ENCODE results near the genes ABL2, AXDND1 and FAM163A.

DNA sequence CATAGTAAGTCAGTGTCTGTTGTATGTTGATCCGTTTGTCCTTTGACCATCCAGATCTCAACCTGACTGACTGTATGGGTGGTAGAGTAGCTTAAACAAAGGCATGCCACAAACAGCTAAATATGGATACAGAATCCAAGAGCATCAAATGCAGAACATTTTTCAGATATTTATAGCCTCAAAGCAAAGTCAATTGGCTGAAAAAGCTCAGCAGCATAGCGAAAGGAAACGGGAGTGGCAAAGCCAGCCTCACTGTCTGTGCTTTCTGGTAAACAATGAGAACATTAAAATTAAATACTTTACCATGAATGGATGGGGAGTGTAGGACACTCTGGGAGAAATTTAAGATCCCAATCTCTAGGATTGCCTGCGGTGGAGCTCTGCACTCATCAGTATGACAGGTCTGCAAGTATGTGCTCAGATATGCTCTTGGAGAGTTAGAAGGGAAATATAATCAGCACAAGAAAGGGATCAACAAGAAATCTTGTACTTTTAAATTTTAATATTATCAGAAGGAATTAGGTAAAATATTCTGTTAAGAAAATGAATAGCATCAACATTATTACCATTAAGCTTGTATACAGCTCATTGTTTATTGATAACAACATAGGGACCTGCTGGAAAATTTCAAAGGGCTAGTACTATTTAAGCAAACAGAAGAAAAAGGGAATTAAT, 4.4 kb downstream of the RASAL2 start:
- PRO-cap, result no peak

- PRO-cap, result no peak
Measured at GRCh38 chr1:178102330-178102636, 8.4 kb downstream of the RASAL2 start.

GRCh38 chr1:178126483-178127446, 32.9 kb downstream of the RASAL2 start:
- PRO-cap, result no peak

GRCh38 chr1:178151729-178152237, 57.9 kb downstream of the RASAL2 start:
- PRO-cap, result no peak

- PRO-cap, result no peak
Measured at GRCh38 chr1:178184759-178185665, 91.1 kb downstream of the RASAL2 start.

DNA sequence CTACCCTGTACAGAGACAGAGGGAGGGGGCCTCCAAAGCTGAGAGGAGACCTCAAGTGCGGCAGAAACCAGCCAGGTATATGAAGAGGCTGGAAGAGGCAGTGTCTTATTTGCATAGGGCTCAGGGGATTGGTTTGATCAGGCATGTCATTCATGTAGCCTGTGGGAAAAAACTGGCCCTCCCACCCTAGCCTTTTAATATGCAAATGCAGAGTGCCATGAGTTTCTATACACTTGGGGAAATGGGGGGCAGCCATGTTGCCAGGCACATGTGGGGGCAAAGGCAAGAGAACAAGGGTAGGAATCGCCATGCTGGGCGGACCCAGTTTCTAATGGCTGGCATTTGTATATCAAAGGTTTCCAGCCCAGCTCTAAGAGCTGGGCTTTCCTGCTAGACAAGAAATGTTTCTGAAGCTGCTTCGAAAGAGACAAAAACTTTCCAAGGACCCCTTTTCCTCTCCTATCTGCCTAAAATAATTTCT, 172.8 kb downstream of the RASAL2 start:
- PRO-cap, result no peak

DNA sequence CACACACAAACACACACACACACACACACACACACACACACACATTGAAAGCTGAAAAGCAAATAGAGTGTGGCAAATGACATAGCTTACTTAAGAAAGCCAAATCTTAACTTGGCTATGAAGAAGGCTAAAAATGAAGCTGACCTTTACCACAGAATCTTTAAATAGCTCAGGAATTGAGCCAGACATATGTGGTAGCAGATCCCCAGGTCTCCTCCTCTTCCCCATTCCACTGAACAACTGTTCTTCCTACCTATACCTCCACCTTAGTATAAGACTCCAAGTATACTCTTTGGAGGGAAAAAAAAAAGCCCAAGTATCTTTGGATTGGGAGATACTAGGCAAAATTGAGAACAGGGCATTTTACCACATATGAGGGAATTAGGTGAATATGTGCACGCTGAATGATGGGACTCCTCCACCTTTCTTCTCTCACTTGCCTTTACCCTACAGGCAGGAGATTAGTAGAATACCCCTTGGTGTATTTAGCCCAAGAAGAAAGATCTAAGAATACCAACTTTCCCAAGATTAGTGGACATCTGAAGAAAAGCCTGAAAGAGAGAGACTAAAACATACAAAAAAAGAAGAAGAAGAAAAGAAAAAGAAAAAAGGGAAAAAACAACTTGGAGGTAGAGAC, 185.4 kb downstream of the CLEC20A start:
- PRO-cap, result no peak

DNA sequence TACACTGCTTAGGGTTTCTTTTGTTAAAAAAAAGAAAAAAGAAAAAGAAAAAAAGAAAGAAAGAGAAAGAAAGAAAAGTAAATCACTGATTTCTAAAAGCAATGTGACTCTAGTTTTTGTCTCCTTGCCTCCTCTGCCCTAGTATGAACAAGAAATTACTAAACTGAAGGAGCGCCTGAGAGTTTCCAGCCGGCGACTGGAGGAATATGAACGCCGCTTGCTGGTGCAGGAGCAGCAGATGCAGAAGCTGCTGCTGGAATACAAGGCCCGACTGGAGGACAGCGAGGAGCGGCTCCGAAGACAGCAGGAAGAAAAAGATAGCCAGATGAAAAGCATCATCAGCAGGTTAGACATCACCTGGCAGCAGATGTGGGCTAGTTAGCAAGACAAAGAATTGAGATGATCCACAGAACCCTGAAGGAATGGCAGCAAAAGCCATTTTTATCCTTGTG, 31.0 kb downstream of the CLEC20A start:
- PRO-cap, result no peak

- PRO-cap, result unidirectional peak, plus-strand start at chr1:178528724
Measured at GRCh38 chr1:178528244-178528970, 15.5 kb downstream of the TEX35 start.

DNA sequence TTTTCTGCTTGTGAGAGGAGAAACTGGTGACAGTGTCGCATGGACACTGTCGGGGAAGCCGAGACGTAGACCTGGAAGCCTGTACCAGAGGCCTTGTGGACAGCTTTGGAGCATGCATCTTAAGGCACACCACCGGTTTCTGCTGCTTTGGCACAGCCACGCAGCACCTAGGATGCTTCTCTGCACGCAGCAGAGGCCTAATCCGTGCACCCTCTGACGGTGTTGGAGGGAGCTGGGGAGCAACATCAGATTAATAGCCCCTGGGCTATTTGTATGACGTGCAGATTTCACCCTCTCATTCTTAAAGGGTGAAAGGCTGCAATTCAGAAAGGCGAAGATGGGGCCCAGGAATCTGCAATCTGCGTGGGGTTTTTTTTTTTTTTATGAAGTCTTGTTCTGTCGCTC, 30.4 kb downstream of the TEX35 start:
- PRO-cap, result no peak

DNA sequence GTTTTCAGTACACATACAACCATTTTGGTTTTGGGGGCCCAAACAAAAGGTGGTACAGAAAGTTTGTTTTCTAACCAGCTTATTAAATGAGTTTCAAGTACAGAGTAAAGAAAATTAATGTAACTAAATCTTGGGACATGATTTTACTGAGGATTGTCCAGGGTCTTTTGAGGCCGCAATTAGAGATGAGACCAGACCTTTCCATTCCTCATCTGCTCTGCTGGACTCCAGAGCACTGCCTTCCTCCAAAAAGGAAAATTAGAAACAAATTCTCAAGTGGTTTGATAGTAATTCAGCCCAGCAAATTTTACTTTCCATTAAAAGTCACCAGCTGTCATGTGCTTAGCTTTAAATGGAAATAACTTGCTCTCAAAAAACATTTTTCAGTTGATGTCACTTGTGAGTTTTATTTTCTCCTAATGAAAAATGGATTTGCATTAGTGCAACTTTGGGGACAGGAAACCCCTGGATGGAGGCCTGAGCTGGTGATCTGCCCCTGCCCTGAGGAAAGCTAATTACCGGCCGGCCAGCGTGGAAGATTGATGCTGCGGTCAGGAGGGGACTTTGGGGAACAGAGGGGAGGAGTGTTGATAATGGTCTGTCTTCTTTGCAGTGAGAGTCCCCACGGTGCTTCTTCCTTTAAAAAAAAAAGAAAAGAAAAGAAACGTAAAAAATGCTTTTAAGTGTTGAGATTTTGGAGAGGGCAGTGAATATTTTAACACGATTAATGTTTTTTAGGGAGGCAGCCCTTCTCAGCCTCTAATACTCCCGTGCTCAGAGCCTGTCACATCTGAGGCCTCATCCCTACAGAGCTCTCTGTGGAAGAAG, 66.8 kb upstream of the ANGPTL1 start:
- PRO-cap, result no peak

DNA sequence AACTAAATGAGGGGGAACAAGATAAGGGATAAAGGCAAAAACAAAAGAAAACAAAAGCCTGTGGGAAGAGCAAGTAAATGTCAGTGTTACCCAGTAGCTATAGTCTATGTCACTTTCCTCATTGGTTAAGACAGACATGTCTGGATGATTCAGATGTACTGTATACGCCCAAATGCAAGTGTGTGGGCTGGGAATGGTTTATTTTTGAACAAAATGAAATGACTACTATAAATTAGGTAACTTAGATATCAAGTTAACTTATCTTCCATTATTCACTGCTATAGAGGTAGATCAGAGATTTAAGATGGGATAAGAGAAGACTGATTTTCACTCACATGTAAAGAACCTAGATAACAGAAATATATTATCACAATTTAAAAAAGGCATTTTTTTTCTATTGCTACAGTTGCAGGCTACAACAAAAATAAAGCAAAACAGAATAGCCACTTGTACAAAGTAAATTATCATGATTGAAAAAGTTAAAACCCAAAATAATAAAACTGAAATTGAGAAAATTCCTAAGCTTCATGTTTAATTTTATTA, 60.1 kb downstream of the TOR3A start:
- PRO-cap, result no peak

DNA sequence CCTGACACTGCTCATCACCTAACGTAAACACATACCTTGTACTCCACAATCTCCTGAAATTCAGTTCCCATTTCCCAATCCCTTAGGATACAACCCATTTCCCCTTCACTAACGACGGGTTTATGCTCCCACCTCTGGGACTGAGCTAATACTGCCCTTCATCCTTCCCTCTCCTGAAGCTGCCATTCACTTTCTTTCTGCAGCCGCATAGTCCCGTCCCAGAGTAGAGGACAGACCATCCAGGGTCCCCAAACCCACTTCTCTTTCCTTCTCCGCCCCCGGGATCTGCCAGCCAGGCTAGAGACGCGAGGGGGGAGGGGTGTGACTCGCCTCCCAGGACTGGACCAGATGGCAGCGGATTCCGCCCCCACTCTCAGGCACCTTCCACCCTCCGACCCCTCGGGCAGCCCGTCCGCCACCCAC, 710 bp downstream of the ABL2 start:
- PRO-cap, result bidirectional peak, plus-strand start at position 324 of the sequence, minus-strand start at position 271 of the sequence

DNA sequence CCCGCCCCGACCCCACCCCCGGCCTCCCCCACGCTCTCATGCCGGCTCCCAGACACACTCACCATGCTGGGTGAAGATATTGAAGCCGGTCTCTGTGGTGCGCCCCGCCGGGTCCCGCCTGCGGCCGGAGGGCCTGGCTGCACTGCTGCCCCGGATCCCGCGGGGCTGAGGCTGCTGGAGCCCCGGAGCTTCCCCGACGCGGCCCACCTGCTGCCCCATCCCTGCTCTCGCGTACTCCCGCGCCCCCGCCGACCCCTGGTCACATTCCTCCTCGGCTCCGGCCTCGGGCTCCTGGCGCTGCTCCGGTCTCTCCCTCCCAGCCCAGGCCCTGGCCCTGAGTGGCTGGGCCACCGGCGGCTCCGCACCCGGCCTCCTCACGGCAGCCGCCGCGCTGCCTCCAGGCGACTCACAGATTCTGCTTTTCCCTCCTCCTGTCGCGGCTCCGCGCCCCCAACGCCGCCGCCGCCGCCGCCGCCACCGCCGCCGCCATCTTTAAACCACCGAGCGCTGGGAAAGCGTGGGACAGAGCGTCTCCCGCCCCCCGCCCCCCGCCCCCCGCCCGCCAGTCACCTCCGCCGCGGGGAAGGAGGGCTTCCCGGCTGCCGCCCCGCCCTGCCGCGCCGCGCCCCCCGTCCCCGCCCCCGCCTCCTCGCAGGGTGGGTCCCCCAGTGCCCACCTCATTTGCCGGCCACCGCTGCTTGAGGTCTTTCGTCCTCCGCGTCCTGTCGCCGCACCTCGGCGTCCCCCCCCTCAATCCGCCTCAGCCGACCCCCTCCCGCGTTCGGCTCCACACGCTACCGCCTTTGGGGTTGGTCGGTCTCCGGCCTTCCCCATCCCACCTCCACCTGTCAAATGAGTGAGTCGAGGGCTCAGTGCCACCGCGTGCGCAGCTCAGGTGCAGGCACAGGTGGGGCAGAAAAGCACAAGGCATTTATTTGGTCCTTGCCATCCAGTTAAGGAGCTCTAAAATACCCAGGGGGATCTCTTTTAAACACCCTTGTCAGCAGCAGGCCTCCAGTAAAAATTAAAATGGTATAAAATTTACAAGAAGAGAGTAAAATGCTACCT, at the start of gene ABL2:
ABL2 (minus strand) TSS at position 499 of the 1,068 bp plus-strand sequence.
- PRO-cap, result bidirectional peak, plus-strand start at position 680 of the sequence, minus-strand start at position 494 of the sequence

GRCh38 chr1:179365546-179366837, at the start of gene AXDND1:
TSS of gene AXDND1 (plus strand) at chr1:179365971.
- PRO-cap, result bidirectional peak, plus-strand start at chr1:179365758, minus-strand start at chr1:179365698; bidirectional peak, plus-strand start at chr1:179366044, minus-strand start at chr1:179365899

- PRO-cap, result no peak
Measured at GRCh38 chr1:179743026-179743653, at the start of gene FAM163A. TSS of gene FAM163A (plus strand) at chr1:179743291.

GRCh38 chr1:179881793-179882038, 369 bp upstream of the TOR1AIP1 start:
- PRO-cap, result bidirectional peak, plus-strand start at chr1:179882062, minus-strand start at chr1:179881929

GRCh38 chr1:179883623-179884424, 1.7 kb downstream of the TOR1AIP1 start:
- PRO-cap, result unidirectional peak, minus-strand start at chr1:179883895

DNA sequence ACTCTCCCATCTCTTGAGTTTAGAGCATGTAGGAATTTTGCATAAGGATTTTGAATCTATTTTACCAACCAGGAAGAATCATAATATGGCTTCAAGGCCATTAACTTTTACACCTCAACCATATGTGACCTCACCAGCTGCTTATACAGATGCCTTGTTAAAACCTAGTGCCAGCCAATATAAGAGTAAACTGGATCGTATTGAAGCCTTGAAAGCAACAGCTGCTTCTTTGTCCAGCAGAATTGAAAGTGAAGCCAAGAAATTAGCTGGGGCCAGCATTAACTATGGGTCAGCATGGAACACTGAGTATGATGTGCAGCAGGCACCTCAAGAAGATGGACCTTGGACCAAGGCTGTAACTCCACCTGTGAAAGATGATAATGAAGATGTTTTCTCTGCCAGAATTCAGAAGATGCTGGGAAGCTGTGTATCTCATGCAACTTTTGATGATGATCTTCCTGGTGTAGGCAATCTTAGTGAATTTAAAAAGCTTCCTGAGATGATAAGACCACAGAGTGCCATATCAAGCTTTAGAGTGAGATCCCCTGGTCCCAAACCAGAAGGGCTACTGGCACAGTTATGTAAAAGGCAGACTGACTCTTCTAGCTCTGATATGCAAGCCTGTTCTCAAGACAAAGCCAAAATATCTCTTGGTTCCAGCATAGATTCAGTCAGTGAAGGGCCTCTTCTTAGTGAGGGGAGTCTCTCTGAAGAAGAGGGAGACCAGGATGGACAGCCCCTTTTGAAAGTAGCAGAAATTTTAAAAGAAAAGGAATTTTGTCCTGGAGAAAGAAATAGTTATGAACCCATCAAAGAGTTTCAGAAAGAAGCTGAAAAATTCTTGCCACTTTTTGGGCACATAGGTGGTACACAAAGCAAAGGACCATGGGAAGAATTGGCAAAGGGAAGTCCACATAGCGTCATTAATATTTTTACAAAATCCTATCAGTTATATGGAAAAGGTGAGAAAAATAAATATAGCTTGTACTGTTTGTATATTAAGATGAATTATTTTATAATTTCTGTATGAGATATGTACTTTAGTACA, 65.8 kb downstream of the CEP350 start:
- PRO-cap, result no peak

- PRO-cap, result no peak
Measured at GRCh38 chr1:180078427-180078763, 76.3 kb upstream of the QSOX1 start.

All from pulmonary lymph node (tissue), 1 donor.